Fallopian tube (tissue), 1 donor: ENCODE data around the genes POLRMT, FSTL3 and MED16.

GRCh38 chr19:295543-296159 is 4.4 kb upstream of the PLPP2 start:
- PRO-cap = bidirectional peak, plus-strand start at chr19:296056, minus-strand start at chr19:295765

DNA sequence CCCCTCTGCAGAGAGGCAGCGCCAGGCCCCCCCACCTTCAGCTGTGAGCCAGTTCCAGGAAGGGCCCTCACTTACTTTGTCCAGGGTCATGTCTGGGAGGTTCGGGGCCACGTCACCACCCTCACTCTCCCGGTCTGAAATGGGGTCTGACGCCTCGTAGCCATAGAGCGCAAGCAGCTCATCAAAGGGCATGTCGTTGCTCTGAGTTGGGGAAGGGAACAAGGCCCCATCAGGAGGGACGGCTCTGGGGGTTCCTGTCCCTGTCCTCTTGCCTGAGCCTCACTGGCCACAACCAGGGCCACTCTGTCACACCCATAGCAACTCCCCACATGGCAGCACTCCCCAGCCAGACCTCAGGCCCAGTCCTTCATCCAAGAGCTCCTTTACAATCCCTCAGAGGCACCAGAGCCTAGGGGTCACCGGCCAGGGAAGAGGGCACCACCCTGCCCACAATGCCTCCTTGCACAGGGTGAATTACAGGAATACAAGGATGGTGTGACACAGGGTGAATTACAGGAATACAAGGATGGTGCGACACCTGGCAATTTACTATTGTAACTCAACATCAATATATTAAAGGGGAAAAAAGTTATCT is 16.7 kb downstream of the MIER2 start:
- PRO-cap = no peak

- PRO-cap = bidirectional peak, plus-strand start at chr19:342915, minus-strand start at chr19:342817
These were observed 2.0 kb downstream of the MIER2 start for GRCh38 chr19:342477-343074.

- PRO-cap = bidirectional peak, plus-strand start at chr19:531145, minus-strand start at chr19:531042; bidirectional peak, plus-strand start at chr19:531760, minus-strand start at chr19:531581
These were observed 626 bp upstream of the CDC34 start for GRCh38 chr19:530621-531647.

DNA sequence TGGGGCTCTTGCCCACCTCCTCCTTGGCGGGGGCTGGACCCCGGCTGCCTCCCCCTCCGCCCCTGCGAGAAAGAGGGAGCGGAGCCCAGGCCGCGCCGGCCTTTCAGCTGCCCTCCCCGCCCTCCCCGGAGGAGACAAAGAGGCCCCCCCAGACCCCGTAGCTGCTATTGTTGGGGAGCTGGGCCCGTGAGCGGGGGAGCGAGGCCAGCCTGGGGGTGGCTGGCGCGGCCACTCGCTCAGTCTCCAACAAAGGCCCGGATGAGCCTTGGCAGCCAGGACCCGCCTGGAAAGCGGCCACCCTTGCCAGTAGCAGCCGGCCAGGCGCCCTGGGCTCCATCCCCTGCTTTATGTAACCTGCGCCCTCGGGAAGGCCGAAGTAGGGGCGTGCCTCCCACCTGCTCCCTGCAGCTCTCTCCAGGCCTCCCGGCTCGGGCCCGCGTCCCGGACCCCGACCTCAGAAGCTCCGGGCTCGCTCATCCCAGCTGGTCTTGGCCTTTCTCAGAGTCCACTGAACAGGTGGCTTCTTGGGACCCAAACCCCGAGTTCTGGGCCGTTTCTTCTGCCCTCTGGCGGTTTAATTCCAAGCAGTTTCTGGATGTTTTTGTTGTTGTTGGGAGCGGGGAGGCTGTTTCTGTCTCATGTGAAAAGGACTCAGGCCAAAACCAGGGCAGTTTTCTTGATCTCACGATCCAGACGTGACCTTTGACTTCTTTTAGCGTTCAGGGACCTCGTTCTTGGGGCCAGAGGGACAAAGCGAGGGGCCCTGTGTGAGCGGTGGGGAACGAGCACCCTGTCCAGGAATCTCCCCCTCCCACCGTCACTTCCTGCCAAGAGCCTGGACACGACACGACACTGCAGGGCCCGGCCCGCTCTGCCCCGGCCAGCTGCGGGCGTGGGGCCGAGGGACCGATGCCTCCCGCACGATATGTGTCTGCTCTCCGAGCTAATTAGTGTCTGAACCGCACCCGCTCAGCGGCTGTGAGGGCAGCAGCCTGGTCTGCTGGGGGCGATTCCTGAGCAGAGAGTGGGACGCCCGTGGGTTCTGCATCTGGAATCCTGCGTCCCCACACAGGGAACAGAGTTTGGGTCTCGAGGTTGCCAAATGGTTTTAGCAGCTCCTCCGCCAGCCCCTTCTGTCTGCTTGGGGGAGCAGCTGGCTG is 1.2 kb downstream of the CDC34 start:
- PRO-cap = bidirectional peak, plus-strand start at position 297 of the sequence, minus-strand start at position 124 of the sequence; bidirectional peak, plus-strand start at position 820 of the sequence, minus-strand start at position 547 of the sequence

- PRO-cap = no peak
These were observed 878 bp downstream of the BSG start for GRCh38 chr19:573051-573897.

- PRO-cap = bidirectional peak, plus-strand start at chr19:633730, minus-strand start at chr19:633537
These were observed at the start of gene POLRMT for GRCh38 chr19:633251-634040. Gene POLRMT (minus strand): TSS chr19:633537.

DNA sequence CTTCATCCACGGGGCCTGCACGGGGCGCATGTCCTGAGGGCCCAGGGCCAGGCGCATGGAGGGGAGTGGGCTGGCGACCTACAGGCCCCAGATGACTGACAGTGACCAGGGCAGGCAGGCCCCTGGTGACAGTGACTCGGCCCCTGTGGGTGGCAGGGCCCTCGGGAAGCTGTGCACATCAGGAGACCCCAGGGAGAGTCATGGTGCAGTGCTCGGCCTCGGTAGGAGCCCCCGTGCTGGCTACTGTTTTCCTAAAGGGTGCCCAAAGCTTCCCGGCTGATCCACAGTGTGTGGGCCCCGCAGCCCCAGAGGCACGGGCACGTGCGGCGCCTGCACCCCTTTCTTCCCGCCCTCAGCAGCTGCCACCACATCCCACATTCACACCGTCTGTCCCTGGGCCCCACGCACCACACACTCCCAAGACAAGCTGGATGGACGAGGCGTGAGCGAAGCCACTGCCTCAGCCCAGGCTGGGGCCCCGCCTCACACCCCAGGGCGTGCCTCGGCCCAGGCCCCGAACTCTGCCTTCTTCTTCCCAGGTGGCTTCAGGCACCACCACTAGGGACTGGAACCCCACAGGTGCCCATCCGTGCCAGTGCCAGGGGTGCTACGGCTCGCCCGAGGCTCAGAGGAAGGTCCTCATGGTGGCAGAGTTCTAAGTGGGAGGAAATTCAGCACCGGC is 4.6 kb downstream of the RNF126 start:
- PRO-cap = no peak

GRCh38 chr19:662084-662582 is 881 bp downstream of the RNF126 start:
- PRO-cap = bidirectional peak, plus-strand start at chr19:662305, minus-strand start at chr19:662279

DNA sequence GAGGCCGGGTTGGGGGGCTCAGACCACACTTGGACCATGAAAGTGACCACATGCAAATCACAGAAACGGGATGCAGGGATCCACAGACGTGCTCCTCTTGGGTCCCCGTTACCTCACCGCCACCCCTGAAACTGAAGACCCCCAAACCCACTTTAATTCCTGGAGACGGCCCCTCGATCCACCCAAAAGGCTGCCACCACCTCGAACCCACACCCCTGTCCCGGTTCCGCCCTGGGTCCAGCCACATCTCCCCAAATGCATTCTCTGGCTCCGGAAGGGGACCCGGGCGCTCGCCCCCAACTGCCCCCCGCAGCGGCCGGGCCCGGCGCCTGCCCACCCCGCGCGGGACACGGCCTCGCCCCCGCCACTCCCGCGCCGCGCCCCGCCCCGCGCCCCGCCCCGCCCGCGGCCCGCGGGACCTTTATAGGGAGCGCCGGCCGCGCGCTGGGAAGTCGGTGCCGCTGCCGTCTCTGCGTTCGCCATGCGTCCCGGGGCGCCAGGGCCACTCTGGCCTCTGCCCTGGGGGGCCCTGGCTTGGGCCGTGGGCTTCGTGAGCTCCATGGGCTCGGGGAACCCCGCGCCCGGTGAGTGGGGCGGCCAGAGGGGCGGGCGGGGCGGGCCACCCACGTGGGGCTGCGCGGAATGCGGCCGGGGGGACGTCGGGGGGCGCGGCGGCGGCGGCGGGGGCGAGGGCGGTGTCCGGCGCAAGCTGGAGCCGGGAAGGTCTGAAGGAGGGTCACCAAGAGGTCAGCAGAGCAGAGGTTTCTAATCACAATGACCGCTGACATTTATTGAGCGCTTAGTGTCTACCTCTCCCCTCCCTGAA is at the start of gene FSTL3:
FSTL3 (plus strand) TSS at position 450 of the 826 bp plus-strand sequence.
- PRO-cap = bidirectional peak, plus-strand start at position 450 of the sequence, minus-strand start at position 331 of the sequence

DNA sequence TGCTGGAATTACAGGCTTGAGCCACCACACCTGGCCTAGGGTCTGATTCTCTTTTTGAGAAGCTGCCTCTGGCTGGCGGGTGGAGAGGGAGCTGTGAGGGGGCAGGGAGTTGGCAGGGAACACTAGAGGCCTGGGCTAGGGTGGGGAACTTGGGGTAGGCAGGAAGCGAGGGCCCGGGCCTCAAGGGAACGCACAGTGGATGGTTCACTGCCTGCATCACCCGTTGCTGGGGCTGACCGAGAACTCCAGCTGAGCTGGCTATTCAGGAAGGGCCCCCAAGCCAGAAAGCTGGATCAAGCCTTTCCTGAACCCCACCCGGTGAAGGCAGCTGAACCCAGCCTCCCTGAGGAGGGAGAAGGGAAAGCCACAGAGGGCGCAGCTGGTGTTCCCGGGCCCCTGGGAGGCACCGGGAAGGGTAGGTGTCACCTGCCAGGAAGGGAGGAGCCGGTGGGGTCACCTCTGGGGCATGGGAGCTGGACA is 13.8 kb downstream of the PALM start:
- PRO-cap = no peak

GRCh38 chr19:744759-745076 is 6.2 kb upstream of the MISP start:
- PRO-cap = no peak

DNA sequence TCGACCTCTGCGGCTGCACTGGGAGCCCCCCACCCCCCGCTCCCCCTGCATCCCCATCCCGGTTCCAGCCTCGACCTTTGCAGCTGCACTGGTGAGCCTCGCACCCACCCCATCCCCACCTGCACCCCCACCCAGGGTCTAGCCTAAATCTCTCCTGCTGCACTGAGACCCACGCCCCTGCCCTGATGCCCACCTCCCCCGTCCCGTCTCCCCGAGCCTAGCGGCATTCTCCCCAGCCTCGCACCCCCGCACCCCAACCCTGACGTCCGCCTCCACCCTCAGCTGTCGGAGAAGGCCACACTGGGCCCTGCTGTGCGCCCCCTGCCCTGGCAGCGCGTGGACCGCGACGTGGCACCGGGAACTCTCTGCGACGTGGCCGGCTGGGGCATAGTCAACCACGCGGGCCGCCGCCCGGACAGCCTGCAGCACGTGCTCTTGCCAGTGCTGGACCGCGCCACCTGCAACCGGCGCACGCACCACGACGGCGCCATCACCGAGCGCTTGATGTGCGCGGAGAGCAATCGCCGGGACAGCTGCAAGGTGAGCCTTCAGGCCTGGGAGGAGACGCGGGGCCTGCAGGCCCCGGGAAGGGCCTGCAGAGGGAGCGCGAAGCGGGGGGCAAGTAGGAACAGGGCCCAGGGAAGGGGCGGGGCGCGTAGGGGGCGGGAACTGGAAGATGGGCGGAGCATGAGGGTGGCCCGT is 2.1 kb downstream of the CFD start:
- PRO-cap = no peak

DNA sequence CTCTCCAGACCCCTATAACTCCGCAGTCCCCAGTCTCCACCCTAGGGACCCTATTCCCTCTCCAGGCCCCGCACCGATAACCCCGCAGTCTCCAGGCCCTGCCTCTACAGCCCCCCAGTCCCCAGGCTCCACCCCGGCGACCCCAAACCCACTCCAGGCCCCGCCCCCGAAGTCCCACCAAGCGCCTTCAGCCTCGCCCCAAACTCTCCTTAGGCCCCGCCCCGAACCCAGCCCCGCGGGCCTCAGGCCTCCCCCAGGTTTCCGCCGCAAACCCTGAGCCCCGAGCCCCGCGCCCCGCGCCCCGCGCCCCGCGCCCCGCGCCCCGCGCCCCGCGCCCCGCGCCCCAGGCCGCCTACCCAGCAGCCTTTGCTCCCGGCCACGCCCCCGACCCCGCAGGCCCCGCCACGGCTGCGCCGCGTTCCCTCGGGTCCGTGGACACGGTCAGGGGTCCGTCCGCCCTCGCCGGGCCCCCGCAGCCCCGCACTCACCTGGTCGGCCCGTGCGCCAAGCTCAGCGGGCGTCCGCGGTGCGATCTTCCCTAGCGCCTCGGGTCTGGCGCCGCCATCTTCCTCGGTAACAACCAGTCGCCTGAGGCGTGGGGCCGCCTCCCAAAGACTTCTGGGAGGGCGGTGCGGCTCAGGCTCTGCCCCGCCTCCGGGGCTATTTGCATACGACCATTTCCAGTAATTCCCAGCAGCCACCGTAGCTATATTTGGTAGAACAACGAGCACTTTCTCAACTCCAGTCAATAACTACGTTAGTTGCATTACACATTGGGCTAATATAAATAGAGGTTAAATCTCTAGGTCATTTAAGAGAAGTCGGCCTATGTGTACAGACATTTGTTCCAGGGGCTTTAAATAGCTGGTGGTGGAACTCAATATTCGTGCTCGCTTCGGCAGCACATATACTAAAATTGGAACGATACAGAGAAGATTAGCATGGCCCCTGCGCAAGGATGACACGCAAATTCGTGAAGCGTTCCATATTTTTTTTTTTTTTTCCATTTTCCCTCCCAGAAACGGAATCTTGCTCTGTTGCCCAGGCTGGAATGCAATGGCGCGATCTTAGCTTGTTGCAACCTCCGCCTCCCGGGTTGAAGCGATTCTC is at the start of gene MED16:
MED16 (minus strand) TSS at position 590 of the 1,110 bp plus-strand sequence.
- PRO-cap = unidirectional peak, minus-strand start at position 368 of the sequence; bidirectional peak, plus-strand start at position 811 of the sequence, minus-strand start at position 585 of the sequence

- PRO-cap = no peak
These were observed 8.8 kb downstream of the R3HDM4 start for GRCh38 chr19:904108-904635.

- PRO-cap = no peak
These were observed 5.7 kb downstream of the R3HDM4 start for GRCh38 chr19:907175-907796.

GRCh38 chr19:940508-941798 is 15.1 kb downstream of the ARID3A start:
- PRO-cap = no peak

- PRO-cap = no peak
These were observed 12.0 kb upstream of the WDR18 start for GRCh38 chr19:971789-972803.

- PRO-cap = no peak
These were observed 3.7 kb upstream of the WDR18 start for GRCh38 chr19:980406-980945.

GRCh38 chr19:993362-993836 is 6.8 kb upstream of the GRIN3B start:
- PRO-cap = no peak